Tongue (tissue), 2 donors: ENCODE results near the genes ZNF862 and RARRES2.

DNA sequence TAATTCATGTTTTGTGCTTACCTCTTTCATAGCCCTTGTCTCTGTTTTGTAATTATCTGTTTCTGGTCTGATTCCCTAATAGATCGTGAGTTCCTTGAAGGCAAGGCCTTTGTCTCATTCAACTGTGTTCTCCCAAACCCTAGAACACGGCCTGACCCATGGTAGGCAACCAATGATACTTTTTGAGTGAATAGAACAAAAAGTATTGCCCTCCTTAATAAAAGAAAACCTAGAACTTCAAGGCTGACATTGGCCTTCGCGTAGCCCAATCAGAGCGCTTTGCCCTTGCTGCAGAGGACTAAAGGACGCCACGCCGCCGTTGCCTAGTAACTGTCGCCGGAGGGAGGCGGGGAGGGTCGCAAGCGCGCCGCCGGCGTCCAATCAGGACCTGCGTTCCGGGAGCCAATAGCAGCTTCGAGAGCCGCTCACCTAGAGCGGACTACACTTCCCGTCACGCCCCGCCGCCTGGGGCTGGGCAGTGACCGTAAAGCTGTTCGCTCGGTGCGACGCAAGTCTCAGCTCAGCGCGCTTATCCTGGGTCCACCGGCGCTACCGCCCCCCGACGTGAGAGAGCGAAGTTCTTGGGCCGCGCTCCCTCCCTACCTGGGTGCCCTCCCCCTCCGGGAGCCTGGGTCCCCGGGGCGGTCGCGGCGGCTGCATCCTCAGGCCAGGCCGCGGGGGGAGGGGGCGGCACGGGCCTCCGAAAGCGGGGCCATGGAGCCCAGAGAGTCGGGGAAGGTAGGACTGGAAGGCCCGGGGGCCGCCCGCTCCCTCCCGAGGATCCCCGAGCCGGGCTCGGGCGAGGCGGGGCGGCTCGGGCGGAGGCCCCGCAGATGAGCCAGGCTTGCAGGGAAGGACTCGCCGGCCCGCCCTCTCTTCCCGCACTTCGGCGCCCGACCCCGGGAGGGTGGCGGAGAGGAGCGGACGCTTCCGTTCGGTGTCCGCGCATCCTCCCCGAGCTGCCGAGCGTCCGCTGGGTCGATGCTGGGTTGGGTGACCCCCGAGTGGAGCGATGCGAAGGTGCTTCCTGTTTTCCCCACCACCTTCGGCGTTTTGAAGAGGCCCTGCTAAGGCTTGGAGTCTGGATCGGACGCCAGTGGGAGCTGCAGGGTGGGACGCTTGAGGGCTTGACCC, at the start of gene ZNF862:
ZNF862 (plus strand) TSS at position 478 of the 1,134 bp plus-strand sequence.
- RAMPAGE, long total RNA: no peak

DNA sequence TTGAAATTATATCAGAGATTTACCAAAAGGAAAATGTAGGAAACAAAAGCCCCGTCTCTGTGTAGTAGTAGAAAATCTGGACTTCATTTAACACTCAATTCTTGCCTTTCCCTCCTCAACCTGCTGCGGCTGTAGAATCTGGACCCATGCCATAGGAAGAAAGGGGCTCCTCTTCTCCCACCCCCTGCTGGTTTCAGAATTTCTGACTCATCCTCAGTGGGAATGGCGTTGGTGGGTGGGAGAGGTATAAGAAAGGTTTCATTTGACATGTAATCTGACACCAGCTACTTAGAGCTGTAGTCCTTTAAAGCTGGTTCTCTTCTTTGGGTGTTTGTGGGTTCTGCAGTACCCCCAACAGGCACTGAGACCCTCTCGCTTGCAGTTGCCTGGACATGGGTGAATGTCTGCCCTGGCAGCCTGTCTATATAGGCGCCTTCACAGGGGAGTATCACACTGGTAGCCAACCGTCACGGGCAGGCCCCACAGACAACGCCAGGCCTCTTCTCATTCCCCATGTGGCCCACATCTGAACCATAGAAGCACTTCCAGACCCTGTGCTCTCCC, 17.2 kb downstream of the ZNF862 start:
- RAMPAGE, long total RNA: no peak

GRCh38 chr7:149861457-149862122, 12.2 kb upstream of the ATP6V0E2 start:
- RAMPAGE, long total RNA: no peak

GRCh38 chr7:149872353-149873032, 1.3 kb upstream of the ATP6V0E2 start:
- RAMPAGE, long total RNA: no peak

- RAMPAGE, long total RNA: no peak
These were observed 103.3 kb upstream of the LRRC61 start for GRCh38 chr7:150219784-150220414.

DNA sequence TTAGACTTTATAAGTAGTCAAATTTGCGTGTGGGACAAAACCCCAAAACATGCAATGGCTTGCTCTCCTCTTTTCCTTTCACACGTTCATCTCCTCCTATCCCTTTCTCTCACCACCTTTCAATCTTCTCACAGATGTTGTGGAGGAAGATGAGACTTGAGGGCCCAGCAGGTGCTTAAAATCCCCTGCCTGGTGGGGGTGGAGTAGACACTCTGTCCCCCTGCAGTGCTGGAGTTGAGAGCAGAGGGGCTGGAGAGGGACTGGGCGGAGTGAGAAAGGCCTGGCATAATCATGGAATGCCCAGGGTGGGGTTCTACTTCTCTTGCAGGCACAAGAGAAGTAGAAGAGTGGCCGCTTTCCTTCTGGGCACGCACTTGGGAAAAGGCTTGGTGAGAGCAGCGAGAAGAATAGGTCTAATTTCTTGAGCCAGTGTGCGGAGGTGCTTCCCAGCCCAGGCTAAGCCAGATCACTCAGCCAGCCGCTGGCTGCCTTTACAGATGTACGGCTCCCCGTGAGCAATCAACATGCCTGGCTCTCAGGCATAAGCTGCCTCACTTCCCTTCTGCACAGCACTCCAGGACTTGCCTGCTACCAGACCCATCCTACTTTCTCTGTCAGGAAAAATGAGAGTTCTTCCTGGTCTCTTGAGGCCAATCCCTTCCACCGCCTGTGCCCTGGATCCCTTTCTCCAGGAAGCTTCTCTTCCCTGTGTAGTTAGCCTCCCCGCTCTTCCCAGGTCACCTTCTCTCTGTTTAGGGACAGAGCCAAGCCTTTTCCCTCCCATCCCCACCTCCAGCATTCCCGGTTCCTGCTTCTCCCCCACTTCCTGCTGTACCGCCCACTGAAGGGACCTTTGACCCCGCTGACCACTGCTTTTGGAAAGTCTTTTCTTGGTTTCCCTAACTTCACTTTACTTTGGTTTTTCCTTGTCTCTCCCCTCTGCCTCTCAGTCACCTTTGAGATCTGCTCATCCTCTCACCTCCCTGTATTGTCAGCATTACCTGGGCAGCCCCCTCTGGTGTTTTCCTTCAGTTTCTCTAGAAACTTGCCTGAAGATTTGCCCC, 1.0 kb upstream of the ACTR3C start:
- RAMPAGE, long total RNA: no peak

GRCh38 chr7:150336809-150337034, 4.7 kb downstream of the RARRES2 start:
- RAMPAGE, long total RNA: no peak

- RAMPAGE, long total RNA: no peak
These were observed 4.0 kb downstream of the RARRES2 start for GRCh38 chr7:150337035-150338292.

DNA sequence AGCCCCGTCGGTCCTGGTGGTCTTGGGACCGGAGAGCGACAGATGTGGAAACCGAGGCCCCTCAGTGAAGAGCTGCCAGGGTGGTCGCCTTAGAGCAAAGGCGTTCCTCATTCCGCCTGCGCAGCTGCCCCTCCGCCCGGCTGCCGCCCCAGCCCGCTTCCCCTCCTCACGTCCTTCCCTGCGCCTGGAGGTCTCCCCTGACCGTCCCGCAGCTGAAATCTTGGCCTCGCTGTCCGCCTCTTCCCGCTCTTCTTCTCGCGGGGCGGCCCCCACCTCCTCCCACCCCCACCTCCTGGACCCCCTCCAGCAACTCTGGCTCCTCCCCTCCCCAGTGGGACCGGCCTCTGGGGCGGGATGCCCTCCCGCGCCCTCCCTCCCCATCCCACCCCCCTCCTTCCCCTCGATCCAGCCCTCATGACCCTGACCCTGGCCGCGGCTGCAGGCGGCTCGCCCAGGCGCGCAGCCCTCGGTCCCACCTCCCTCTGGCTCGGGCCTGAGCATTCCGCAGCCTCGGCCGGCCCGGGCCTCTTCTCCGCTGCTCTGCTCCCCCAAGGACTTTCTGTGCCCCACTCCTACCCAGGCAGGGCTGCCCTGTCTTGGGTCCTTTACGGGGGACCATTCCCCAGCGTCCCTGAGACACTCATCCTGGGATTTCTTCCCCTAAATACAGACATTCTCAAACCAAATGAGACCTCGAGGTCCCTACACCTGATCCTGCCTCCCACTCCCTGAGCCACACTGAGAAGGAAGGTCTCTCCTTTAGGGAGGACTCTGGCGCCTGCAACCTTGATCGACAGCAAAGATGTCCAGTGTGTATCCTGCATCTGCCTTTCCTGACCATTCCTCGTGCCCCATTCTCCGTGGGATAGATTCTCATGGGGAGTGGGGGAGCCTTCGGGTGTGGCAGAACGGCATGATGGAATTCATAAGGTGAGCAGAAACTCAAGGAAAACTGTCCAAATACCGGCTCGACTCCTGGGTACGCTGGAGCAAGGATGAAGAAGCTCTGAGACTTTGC, at the start of gene RARRES2:
RARRES2 (minus strand) TSS at position 222 of the 1,018 bp plus-strand sequence.
- RAMPAGE, long total RNA: start-site peak on the minus strand centred at position 228 of the sequence, 63 bp wide, 464 and 54 reads in 2 replicates

- RAMPAGE, long total RNA: no peak
These were observed 7.1 kb upstream of the ENSG00000284691 start for GRCh38 chr7:150398143-150398956.

- RAMPAGE, long total RNA: no peak
These were observed 2.7 kb upstream of the ENSG00000284691 start for GRCh38 chr7:150402568-150403376.

DNA sequence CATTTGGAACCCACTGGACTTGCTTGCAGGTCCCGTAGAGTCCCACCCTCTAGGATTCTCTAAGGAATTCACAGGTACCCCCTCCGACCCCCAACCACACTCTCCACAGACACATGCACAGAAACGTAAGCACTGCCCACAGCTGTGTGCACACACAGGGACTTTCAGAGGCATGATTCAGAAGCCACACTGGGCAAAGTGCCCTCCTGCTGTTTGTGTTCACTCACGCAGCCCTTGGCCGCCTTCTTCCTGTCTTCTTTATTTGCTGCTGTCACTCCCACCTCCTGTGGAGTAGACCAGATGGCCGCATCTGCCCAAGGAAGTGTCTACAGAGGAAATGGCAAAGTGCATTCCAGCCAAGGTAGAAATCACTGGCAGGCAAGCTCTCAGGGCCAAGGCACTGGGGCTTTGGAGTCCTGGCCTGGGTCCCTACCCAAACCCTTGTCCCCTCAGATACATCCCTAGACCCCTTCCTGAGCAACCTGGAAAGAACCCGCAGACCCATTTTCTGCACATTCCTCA, 21.7 kb upstream of the GIMAP8 start:
- RAMPAGE, long total RNA: no peak

GRCh38 chr7:150451859-150452589, 1.6 kb downstream of the GIMAP8 start:
- RAMPAGE, long total RNA: no peak

DNA sequence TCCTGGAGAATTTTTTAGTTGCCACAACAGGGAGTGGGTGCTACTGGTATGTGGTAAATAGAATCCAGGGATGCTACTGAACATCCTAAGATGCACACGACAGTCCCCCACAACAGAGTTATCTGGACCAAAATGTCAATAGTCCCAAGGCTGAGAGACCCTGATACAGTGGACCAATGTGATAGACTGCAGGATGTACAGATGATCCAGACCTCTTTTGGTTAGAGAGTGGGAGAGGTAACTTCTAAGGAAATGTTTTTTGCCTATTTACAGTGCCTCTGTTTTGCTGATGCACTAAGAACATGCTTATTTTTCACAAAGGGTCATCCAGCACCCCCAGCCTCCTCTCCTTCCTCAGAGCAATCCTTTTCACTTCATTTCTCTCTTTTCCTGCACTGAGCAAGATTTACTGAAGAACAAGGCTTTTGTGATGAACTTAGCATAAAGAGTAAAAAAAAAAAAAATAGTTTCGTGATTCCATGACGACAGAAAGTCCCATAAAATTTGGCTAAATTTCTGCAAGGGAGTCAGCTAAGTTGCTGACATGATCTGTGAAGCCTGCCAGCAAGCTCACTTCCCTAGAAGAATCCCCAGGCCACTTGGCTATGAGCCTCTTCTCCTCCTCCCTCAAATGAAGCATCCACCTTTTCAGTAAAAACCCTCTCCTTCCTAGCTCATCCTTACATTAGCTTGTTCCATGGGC, 30.6 kb downstream of the GIMAP8 start:
- RAMPAGE, long total RNA: no peak

- RAMPAGE, long total RNA: no peak
These were observed 6.5 kb upstream of the GIMAP7 start for GRCh38 chr7:150508002-150508702.

DNA sequence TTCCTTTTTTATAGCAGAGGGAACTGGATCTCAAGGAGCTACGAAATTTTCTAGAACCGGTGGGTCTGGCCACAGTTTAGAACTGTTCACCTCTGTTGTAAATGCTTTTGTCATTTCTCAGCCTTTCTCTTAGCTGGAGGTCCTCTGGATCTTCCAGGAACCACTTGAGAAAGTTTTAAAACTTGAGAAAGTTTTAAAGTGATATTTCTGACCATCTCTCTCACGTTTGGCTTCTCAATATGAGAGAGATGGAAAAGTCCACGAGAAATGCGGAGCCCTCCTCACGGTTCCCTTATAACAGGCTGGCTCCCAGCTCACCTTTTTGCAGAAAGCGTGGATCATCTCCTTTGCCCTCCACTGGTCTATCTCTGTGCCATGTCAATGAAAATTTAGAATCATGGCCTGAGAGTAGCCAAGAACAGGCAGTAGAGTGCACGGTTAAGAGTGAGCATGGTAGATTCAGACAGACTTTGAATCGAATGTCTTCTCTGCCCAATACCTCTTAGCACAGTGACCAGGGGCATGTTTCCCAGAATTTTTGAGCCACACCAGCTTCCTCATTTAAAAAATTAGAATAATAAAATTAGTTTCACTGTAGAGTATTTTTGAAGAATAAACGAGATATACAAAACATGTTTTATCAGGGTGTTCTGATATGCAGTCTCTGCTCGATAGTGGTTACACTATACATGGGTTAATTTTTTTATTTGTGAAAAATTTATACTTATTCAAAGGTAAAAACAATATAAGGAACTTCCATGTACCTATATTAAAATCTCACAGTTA, 1.1 kb downstream of the GIMAP7 start:
- RAMPAGE, long total RNA: no peak

GRCh38 chr7:150516446-150516900, 1.8 kb downstream of the GIMAP7 start:
- RAMPAGE, long total RNA: no peak

- RAMPAGE, long total RNA: no peak
These were observed 5.4 kb downstream of the GIMAP7 start for GRCh38 chr7:150519610-150520936.

GRCh38 chr7:150563876-150564532, 3.2 kb upstream of the GIMAP4 start:
- RAMPAGE, long total RNA: no peak

DNA sequence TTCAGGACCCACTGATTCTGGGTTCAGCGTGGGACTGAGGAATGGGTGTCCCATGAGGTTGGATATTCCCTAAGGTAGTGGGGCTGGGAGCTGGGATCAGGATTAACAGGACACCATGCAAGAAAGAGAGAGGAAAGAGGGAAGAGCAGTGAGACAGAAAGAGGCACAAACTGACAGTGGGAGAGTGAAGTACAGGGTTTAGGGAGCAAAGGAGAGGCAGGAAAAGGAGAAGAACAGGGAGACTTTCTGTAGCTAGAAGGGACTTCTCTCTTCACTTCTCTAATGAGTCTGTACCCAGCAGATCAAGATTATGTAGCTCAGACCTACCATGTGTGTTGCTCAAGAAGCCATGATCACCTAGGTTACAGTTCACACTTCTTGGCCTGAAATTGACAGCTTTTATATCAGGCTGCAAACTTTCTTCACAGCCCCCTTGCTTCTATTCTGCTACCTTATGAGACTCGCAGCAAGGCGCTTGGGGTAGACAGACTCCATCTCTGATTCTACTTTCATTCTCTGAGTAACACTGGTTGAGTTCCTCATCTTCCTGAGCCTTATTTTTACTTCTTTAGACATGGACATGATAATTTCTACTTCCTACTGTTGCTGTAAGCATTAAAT, 19.7 kb upstream of the GIMAP2 start:
- RAMPAGE, long total RNA: no peak